Cerebral cortex (tissue), 2 donors: ENCODE measurements around the genes RPS21 and COL20A1.

DNA sequence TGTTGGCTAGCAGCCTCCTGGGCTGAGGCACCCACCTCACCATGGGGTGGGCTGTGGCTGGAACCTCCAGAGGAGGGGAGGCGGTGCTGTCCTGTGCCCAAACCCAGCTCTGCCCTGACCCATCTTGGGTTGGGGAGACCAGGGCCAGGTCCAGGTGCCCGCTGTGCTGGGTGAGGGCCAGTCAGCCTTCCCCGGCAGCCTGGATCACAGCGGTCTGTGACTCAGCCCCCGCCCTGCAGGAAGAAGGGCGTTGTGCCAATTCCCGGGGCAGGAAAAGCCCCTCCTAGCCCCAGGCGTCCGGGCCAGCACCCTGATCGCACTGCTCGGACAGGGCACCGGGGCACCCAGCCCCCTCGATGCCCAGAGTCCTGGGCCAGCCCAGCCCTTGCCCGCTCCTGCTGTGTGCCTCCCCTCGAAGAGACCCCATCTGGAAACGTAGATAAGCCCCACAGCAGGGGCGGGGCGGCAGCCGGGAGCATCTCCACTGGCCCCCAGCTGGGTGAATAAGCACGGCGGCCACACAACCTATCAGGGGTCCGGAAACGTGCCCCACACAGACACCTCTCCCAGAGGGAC lies 10.0 kb downstream of the LAMA5 start:
- PRO-cap, 2 experiments = peak in 1 of 2 experiments; most common minus-strand start position 215 of the sequence (in 1)

GRCh38 chr20:62376248-62377061 lies 9.3 kb upstream of the LAMA5 start:
- PRO-cap, 2 experiments = no peak in any of the 2 experiments

DNA sequence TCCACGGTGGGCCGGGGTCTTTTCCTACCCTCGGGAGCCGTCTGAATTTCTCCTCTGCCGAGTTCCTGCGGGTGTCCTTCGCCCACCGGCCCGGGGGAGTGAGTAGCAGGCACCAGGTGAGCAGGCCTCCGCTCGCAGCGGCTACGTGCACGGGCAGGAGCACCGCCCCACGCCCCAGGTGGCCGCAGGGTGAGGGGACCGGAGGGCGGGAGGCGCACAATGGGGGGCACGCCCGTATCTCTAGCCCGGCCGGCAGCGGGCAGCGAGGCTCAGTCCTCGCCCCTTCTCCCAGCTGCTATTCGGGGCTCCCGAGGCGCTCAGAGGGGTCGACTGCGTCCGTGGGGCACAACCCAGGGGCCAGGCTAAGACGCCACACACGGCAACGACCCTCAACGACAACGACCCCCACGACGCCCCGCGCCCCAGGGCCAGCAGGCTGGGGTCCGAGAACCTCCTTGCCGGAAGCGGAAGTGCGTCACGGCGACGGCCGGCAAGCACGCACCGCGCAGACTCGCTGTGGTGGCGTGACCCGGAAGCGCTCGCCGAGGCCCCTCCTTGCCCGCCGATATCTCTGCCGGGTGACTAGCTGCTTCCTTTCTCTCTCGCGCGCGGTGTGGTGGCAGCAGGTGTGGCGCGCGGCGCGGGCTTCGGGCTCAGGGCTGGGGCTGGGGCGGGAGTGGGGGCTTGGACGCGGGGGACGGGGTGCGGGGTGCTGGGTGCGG lies at the start of gene RPS21:
TSS of gene RPS21 (plus strand) at position 593 of the 722 bp plus-strand sequence.
- PRO-cap, 2 experiments = peak in 1 of 2 experiments; most common plus-strand start position 594 of the sequence (in 1); most common minus-strand start position 466 of the sequence (in 1)

- PRO-cap, 2 experiments = no peak in any of the 2 experiments
These were observed 2.9 kb upstream of the CABLES2 start for GRCh38 chr20:62409507-62410857.

DNA sequence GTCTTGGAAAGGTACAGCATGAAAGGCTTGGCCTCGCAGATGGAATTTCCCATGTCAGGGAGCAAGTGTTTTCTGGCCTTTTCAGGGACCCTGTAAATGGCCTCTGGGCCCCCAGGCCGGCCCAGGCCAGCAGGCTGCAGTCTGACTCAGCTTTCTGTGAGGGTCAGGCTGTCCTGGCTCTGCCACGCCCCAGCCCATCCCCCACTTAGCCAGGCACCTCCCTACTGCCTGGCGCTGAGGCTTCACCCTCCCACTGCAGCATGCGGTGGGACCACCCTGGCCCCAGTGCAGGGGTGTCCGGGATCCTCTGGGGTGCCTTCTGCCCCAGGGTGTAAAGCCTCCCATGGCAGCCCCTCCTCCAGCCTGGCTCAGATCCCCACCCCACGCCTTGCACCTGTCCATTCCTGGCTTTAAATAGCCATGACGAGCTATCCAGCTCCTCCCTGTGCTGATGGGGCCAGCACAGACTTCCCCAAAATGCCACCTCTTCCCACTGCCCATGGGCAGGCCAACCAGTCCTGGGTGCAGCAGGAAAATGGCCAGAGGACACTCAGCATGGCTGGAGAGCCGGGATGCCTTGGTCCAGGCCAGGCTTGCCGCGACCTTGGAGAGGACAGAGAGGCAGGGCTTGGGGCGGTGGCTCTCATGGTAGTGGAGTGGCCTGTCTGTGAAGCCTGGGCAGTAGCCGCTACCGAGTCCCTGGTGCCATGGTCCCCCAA lies 35.7 kb upstream of the GATA5 start:
- PRO-cap, 2 experiments = no peak in any of the 2 experiments

DNA sequence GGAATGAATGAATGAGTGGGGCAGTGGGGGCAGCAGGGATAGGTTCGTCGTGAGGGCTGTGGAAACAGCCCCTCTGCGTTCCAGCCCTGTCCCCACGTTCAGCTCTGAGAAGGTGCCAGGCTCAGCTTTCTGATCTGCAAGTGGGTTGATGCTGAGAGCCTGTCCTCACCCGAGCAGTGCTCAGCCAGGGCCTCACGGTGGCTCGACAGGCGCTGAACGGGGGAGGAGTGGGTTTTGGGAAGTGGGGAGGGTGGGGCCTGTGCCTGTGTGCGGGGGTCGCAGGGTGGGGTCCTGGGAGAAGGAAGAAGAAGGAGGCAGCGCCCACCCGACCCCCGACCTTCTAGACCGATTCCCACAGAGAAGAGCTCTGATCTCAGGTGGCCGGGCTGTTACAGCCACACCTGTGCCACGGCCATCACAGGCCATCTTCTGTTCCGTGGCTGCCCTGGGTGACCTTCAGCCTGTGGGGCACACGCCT lies 41.3 kb upstream of the GATA5 start:
- PRO-cap, 2 experiments = peak in 1 of 2 experiments; most common plus-strand start position 227 of the sequence (in 1)

DNA sequence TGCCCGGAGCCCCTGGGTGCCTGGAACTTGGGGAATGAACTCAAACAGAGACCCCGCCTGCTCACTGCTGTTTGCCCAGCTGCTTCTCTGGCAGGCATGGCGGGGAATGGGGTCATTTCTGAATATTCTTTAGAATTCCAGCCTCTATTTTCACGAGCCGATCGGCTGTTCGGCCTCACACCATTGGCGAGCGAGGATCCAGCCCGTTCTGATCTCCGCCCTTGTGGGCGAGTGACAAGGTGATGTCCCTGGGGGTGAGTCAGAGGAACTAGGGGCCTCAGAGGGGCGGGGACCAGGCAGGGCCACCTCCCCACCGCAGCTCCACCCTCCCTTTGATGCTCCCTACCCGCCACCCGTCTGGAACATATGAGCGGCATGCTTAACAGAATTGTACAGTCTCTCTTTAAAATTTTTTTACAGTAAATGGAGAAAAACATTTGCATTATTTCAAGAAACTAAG lies 48.0 kb upstream of the GATA5 start:
- PRO-cap, 2 experiments = no peak in any of the 2 experiments

- PRO-cap, 2 experiments = no peak in any of the 2 experiments
These were observed 2.8 kb downstream of the NTSR1 start for GRCh38 chr20:62711096-62712143.

DNA sequence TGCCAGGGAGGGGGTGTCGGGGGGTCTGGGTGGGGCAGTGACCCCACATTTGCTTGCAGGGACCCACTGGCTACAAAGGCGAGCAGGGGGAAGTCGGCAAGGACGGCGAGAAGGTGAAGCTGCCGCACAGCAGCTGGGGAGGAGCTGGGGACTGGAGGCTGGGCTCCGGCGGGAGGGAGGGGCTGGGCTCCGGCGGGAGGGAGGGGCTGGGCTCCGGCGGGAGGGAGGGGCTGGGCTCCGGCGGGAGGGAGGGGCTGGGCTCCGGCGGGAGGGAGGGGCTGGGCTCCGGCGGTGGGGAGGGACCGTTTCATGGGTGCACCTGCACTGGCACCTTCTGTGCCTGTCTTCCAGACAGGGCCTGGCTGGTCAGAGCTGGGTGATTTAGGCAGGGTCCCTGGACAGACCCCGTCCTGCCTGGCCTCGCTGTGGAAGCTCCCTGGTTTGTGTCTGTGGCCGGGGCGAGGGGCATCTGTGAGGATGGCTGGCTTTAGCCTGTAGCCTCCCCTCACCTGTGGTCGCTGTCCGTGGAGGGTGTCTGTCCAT lies 8.1 kb downstream of the COL9A3 start:
- PRO-cap, 2 experiments = no peak in any of the 2 experiments

GRCh38 chr20:62835941-62836810 lies 19.3 kb downstream of the COL9A3 start:
- PRO-cap, 2 experiments = no peak in any of the 2 experiments

DNA sequence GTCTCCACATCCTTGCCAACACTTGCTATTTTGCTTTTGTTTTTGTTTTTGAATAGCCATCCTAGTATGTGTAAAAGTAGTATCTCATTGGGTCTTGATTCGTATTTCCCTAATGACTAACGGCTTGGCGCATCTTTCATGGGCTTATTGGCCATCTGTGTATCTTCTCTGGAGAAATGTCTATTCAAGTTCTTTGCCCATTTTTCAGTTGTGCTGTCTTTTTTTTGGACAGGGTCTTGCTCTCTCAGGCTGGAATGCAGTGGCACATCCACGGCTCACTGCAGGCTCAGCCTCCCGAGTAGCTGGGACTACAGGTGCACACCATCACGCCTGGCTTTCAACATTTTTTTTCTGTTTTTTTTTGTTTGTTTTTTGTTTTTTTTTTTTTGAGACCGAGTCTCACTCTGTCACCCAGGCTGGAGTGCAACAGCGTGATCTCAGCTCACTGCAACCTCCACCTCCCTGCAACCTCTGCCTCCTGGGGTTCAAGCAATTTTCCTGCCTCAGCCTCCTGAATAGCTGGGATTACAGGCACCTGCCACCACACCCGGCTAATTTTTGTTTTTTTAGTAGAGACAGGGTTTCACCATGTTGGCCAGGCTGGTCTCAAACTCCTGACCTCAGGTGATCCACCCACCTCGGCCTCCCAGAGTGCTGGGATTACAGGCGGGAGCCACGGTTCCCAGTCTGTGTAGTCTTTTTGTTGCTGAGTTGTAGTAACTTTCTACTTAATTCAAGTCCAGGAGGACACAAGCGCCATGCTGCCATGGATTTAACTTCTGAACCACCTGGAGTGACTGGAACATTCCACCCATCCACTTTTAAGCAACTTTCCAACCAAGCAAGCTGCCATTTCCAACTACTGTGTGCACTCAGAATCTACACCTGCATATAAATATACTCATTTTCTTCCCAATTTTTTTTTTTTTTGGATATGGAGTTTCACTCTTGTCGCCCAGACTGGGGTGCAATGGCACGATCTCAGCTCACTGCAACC lies 17.1 kb downstream of the TCFL5 start:
- PRO-cap, 2 experiments = no peak in any of the 2 experiments

GRCh38 chr20:62878100-62878606 lies 16.5 kb upstream of the TCFL5 start:
- PRO-cap, 2 experiments = no peak in any of the 2 experiments

- PRO-cap, 2 experiments = no peak in any of the 2 experiments
These were observed 4.1 kb upstream of the DIDO1 start for GRCh38 chr20:62930370-62930864.

- PRO-cap, 2 experiments = no peak in any of the 2 experiments
These were observed 3.2 kb upstream of the GID8 start for GRCh38 chr20:62934329-62935636.

DNA sequence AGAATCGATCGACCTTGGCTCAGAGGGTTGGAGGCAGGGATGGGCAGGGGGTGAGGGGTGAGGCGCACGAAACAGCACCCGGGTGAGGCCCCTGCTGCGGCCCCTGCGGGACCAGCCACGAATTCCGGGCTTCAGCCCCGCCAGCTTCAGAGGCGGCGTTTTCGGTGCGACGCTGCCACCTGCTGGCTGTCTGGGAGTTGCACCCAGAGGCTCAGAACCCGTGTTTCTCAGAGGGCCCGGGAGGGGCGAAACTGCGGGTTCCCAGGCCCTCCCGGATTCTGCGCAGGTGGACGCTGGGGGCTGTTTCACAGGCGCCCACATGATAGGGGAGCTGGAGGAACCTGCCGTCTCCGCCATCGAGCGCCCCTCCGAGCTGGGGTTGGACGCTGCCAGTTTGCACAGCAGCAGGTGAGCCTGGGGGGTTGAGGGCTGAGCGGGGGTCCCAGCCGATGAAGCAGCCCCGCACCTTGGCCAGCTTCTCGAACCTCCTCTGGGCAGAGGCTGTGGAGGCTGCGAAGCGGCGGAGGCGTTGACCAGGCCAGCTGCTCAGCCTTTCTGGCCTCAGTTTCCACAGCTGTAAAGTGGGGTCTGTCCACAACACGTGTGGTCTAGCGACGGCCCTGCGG lies 2.4 kb upstream of the BHLHE23 start:
- PRO-cap, 2 experiments = no peak in any of the 2 experiments

DNA sequence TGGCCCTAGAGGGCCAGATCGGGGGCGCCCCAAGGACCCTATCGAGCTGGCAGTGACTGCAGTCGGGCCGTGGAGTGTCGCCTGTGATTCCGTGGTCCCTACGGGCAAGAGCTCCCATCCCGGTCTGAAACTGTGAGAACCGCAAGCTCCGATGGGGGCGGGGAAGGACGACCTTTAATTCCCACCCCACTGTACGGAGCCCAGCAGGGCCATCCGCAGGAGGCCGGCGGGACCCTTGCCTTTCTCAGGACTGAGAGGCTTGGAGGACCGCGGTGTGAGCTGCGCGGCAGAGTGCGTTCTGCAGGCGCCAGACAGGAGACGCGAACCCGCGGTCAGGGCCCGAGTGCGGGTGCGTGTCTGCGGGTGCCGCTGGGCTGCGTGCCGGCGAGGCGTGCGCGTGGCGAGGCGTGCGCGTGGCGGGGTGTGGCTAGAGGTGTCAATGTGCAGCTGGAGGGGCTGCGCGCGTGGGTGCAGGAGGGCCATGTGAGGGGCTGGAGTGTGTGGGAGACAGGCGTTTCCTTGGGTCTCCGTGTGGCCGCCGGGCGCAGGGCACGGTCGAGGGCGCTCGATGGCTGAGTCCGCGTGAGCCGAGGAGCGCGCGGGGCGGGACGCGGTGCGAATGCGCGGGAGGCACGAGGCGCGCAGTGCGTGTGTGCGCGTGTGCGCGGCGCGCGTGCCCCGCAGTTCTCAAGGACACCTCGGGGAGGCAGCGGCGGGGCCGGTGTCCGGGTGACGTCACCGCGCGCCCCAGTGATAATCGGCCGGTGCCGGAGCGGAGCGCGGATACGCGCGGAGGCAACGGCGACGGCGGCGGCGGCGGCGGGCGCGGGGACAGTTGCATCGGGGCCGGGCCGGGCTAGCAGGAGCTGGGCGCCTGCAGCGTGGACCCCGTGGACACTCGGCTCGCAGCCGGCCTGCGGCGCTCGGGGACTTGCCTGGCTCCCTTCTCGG lies 38.9 kb downstream of the YTHDF1 start:
- PRO-cap, 2 experiments = peak in 1 of 2 experiments; most common plus-strand start position 439 of the sequence (in 1); most common minus-strand start position 334 of the sequence (in 1)

- PRO-cap, 2 experiments = peak in 1 of 2 experiments; most common plus-strand start chr20:63179251 (in 1); most common minus-strand start chr20:63179314 (in 1)
These were observed 36.9 kb downstream of the YTHDF1 start for GRCh38 chr20:63178761-63179752.

GRCh38 chr20:63194152-63194599 lies 21.8 kb downstream of the YTHDF1 start:
- PRO-cap, 2 experiments = no peak in any of the 2 experiments

GRCh38 chr20:63293056-63293482 lies at the start of gene COL20A1:
COL20A1 (plus strand) TSS chr20:63293186.
- PRO-cap, 2 experiments = no peak in any of the 2 experiments

GRCh38 chr20:63519451-63520709 lies 685 bp upstream of the PPDPF start:
- PRO-cap, 2 experiments = peak in 1 of 2 experiments; most common plus-strand start chr20:63520241 (in 1); most common minus-strand start chr20:63520137 (in 1)